Astrocyte (in vitro differentiated cells and primary cell): ENCODE results near the genes CLSTN1 and LZIC.

- PRO-cap: no peak
- RRBS, 2 experiments: no CpG with 5 or more reads among the region's 19 CpGs
Observed at GRCh38 chr1:9295727-9296539, 3.2 kb downstream of the SPSB1 start.

- PRO-cap: no peak
- RRBS, 2 experiments: no CpG with 5 or more reads among the region's 13 CpGs
Observed at GRCh38 chr1:9326568-9327142, 34.0 kb downstream of the SPSB1 start.

- PRO-cap: unidirectional peak, plus-strand start at chr1:9371755
- RRBS, 2 experiments: no CpG with 5 or more reads among the region's 25 CpGs
Observed at GRCh38 chr1:9371190-9372375, 78.9 kb downstream of the SPSB1 start.

GRCh38 chr1:9413026-9413948 lies 120.6 kb downstream of the SPSB1 start:
- PRO-cap: no peak
- RRBS, 2 experiments: no CpG with 5 or more reads among the region's 19 CpGs

DNA sequence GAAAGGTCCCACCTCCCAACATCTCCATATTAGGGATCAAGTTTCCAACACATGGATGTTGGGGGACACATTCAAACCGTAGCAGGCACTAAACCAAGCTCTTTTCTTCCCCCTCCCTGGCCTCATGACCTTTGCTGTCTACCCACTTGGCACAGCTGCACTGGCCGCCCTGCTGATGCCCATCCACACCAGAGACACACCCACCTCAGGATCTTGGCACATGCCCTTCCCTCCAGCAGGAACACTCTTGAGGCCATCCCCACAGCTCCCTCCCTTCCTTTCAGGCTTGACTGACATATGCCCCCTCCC lies 98.7 kb upstream of the SLC25A33 start:
- PRO-cap: no peak
- RRBS, 2 experiments: no CpG with 5 or more reads among the region's 2 CpGs

DNA sequence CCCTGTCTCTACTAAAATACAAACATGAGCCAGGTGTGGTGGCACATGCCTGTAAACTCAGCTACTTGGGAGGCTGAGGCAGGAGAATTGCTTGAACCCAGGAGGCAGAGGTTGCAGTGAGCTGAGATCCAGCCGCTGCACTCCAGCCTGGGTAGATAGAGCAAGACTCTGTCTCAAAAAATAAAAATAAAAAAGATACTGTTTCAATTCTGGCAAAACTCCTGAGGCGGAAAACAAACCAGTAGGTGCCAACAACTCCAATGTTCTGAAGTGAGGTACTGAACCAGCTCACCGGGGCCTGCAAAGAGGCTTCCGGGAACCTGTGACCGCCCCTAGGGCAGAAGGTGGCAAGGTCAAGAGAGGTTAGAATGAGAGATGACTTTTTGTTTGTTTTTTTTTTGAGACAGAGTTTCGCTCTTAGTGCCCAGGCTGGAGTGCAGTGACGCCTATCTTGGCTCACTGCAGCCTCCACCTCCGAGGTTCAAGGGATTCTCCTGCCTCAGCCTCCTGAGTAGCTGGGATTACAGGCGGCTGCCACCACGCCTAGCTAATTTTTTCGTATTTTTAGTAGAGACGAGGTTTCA lies 92.1 kb upstream of the SLC25A33 start:
- PRO-cap: no peak
- RRBS, 2 experiments: no CpG with 5 or more reads among the region's 12 CpGs

DNA sequence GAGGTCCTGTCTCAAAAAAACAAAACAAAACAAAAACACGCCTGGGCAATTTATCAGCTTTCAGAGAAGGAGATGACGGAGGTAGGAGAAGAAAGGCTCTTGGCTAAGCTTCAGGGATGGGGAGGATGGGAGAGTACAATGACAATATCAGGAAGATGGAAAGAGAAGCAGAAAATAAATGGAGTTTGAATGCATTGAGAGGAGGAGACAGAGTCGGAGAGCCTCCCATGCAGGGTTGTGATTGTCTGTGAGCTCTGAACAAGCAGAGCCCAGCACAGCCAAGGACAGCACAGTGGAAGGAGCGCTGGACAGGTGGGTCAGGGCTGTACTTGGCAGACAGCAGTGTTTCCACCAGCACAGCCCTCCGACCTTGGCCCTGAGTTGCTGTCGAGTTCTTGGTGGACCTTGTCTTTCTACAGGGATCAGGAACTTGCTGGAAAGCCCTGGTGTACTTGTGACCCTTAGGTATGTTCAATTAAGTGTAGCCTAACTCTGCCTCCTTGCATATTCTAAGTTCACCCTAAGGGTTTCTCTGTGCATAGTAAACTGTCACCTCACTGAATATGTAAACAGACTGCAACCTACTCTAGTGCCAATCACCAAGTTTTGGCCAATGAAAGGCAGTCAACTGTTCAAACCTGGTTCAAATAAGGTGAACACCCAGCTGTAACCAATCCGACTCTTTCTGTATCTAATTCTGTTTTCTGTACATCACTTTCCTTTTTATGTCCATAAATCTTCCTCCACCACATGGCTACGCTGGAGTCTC lies 86.7 kb upstream of the SLC25A33 start:
- PRO-cap: no peak
- RRBS, 2 experiments: no CpG with 5 or more reads among the region's 8 CpGs

GRCh38 chr1:9476596-9477124 lies 62.6 kb upstream of the SLC25A33 start:
- PRO-cap: no peak
- RRBS, 2 experiments: no CpG with 5 or more reads among the region's 2 CpGs

DNA sequence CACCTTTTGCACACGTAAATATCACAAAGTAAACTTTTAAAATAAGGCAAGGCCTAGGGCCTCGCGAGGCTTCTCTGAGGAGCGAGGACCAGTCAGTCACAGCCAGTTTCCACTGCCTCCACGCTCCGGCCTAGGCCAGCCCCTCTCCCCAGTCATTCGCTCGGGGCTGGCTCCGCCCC lies 241 bp upstream of the SLC25A33 start:
- PRO-cap: bidirectional peak, plus-strand start outside the sequence, minus-strand start at position 94 of the sequence
- RRBS, 2 experiments: 60% methylated on average over 2 of the region's 9 CpGs; no CpG with 5 or more reads in 1 of the 2 experiments

DNA sequence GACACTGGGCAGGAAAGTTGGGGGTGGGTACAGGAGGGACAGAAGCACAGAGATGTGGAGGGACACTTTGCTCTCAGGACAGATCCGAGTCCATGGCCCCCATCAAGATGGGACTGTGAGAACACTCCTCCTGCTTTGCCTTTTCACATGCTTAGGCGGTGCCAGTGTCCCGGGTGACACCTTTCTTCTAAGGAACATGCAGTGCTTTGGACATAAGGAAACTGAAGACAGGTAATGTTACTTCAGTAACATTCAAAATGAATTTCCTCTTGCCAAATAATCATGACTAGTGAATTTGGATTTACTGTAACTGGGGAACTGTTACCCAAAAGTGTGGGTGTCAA lies 16.7 kb downstream of the SLC25A33 start:
- PRO-cap: no peak
- RRBS, 2 experiments: no CpG with 5 or more reads among the region's 3 CpGs

DNA sequence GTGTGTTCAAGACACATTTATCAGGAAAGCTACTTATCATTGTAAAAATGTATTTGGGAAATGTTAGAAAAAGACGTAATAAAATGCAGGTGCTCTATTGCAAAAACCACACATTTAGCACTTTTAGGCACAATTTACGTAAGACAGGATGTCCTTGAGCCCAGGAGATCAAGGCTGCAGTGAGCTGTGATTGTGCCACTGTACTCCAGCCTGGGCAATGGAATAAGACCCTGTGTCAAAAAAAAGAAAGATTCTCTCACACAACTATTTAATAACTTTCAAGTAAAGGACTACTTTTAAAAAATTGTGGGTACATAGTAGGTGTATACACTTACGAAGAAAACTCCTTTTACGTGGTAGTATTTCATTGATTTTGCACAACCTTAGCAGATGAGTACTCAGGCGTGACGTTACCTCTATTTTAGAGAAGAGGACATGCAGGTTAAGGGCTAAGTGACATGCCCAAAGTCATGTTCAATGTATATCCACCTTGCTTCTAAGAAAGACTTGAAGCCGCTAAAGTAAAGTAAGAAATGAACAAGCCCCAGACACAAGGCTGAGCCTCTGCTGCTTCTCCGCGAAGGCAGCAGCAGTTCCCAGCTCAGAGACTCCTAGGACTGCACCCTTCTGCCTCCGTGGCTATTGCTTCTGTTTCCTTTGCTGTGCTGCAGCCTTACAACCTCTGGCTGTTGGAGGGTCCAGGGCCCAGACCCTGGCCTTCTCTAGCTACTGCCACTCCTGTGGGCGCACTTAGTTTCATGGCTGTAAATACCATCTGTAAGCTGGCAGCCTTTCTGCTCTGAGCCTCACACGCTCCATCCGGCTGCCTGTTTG lies 18.6 kb downstream of the SLC25A33 start:
- PRO-cap: no peak
- RRBS, 2 experiments: no CpG with 5 or more reads among the region's 13 CpGs

DNA sequence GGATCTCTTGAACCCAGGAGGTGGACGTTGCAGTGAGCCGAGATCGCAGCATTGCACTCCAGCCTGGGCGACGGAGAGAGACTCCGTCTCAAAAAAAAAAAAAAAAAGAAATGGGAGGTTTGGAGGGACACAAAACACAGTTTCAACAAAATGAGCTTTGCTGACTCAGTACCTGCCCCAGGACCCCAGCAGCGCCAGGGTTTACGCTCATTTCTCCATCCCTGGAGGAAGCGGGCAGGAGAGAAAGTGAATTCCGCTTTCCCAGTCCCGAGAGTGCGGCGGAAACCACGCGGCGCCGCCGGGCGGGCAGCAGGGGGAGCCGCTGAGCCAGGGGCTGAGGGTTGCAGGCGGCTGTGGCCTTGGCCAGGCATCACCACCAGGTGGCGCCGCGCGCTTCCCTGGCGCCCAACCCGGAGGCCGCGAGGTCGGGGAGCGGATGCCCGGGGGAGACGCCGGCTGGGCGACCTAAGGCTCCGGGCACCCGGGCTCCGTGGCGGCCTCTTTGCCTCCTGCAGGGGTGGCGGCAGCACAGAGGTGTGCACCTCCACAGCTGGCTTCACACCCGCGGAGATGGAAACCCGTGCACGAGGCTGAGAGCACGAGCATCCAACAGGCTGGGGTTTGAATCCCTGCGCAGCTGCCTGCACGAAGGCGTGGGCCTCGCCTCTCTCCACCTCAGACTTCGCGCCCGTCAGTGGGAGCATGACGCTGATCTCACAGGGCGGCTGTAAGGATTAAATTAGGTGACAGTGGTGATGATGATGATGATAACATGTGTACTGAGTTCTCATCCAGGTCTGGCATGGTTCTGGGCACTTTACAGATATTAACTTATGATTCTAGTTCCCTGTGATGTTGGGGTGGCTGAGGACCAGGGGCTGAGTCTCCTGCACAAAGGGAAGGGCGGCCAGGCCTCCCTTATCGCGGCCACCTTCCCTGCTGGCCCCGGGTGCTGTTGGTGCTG lies 24.4 kb upstream of the PIK3CD start:
- PRO-cap: no peak
- RRBS, 2 experiments: 2% methylated on average over 9 of the region's 58 CpGs; no CpG with 5 or more reads in 1 of the 2 experiments

DNA sequence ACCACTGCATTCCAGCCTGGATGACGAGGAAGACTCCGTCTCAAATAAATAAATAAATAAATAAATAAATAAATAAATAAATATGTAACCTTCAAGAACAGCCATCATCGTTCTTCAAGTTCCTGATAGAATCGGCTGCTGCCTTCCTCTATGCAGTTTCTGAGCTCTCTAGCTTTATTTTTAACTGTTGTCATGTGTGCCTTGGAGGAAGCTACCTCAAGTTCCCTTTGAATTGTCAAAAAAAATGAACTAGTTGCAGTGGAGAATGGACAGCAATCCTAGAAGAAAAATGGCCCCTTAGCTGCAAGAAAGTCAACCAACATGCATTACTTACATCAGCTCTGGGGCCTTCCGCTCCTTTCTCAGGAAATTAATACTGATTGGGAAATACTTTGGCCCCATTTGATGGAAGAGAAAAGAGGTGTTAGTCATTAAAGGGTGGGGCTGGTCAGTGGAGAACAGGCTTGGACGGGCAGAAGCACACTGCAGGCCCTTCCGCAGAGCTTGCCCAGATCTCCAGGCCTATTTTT lies 7.0 kb upstream of the PIK3CD start:
- PRO-cap: no peak
- RRBS, 2 experiments: no CpG with 5 or more reads among the region's 7 CpGs

- PRO-cap: no peak
- RRBS, 2 experiments: no CpG with 5 or more reads among the region's 10 CpGs
Observed at GRCh38 chr1:9688659-9688961, 37.1 kb downstream of the PIK3CD start.

- PRO-cap: no peak
- RRBS, 2 experiments: no CpG with 5 or more reads among the region's 12 CpGs
Observed at GRCh38 chr1:9787736-9788302, 35.9 kb downstream of the CLSTN1 start.

GRCh38 chr1:9823796-9824452 lies at the start of gene CLSTN1:
CLSTN1 (minus strand) TSS chr1:9823965.
- PRO-cap: unidirectional peak, minus-strand start at chr1:9823901
- RRBS, 2 experiments: 2 to 4% methylated on average over 48 to 49 of the region's 97 CpGs

- PRO-cap: no peak
- RRBS, 2 experiments: no CpG with 5 or more reads among the region's 8 CpGs
Observed at GRCh38 chr1:9860615-9861483, 37.1 kb upstream of the CLSTN1 start.

GRCh38 chr1:9931874-9932240 lies 11.3 kb downstream of the LZIC start:
- PRO-cap: no peak
- RRBS, 2 experiments: no CpG with 5 or more reads among the region's 5 CpGs

DNA sequence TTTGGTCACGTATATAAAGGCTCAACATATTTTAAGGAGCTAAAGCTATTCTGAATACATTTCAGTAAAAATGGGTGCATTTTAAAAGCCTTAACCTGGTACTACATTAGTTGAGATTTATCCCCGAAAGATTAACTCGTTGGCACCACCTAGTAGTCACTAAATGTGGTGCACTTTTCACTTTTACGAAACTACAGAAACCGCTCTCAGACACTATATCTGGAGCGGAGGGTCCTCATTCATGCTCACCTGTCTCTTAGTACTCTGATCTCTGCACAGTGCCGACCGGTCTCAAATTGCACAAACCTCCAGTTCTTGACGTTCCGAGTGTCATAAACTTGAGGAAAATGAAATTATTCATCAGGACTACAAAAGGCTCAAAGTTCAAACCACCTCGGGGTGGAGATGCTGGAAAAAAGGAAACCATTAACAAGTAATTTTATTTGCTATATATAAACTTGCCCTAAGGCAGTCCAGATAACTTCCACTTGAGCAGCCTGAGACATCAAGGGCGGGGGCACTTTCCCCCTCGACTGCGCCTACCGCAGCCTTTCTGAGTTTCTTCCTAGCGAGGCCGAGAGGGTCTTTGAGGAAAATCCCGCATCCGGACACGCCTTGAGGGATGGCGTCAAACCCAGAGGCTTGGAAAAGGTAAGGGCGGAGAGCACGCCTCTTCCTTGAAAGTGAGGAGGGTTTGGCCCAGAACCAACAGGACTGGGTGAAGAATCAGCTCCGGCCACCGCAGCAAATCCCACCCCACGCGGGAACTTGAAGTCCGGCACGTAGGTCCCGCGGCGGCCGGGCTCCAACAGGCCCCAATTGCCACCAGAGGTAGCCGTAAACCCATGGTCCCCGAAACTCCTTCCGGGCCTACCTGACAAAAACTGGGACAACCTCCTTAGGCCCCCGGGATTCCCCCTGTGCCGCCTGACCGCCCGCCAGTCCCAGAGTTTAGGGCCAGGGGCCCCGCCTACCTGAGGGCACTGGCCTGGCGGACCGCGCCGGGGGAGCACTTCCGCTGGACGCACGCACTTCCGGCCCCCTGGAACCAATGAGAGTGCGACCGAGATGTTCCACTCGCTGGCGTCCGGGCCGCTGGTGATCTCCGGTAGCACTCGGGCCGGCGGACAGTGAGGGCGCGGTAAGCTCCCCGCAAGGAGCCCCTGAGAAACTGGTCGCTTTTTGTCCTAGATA lies at the start of gene LZIC:
Gene LZIC (minus strand): TSS at position 1,017 of the 1,194 bp plus-strand sequence.
- PRO-cap: bidirectional peak, plus-strand start at position 1,130 of the sequence, minus-strand start at position 887 of the sequence
- RRBS, 2 experiments: 1 to 3% methylated on average over 18 to 25 of the region's 63 CpGs

- PRO-cap: no peak
- RRBS, 2 experiments: no CpG with 5 or more reads among the region's 9 CpGs
Observed at GRCh38 chr1:10095246-10095824, 62.6 kb downstream of the UBE4B start.